PC-3 (cell line): ENCODE results near the genes DDIAS and PCF11.

DNA sequence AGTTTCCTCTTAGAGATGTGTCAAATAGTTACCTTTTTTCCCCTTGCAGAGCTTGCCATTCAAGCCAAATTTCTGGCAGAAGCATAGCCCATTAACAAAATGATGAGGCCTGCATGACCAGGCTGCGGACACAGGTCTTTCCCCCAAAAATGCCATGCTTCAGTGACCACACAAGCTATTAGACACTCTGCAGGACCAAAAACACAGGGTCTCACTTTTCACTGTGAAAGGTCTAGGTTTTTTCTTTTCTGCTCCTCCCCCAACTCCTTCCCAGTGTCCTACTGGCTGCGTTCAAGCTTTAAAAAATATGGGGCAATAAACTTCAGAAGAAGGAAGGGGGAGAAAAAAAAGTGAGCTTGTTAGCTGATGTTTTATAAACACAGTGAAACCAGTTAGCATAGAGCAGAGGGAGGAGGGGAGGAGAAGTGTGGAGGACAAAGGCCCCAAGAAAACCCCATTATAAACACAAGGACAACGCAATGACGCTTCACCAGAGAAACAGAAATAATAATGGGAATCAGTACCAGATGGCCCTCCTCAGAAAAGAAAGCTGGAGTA lies 235.1 kb upstream of the NARS2 start:
- RAMPAGE, long total RNA = no peak

DNA sequence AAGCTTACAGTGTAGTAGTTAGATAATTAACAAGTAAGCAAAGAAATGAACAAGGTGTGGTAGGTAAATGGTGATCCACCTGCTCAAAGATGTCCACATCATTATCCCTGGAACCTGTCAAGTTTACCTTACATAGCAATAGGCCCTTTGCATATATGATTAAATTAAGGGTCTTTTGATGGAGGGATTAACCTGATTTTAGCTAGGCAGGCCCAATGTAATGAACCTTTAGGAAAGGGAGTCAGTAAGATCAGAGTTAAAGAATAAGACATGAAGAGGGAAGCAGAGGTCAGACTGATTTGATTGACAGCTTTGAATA lies 56.0 kb upstream of the TENM4 start:
- RAMPAGE, long total RNA = no peak

- RAMPAGE, long total RNA = no peak
These were observed 1040.5 kb downstream of the FAM181B start for GRCh38 chr11:81693290-81693489.

DNA sequence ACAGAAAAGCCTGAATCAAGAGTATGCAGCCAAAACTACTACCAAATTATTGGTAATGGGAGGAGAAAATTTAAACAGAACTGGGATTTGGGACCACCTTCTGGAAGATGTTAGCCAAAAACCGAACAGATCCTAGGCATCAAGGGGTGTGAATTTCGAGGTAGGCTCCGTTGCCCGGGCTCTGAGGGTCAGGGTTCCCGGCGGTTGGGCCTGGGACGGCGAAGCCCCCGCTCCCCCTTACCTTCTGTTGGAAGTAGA lies 307 bp downstream of the PRCP start:
- RAMPAGE, long total RNA = no peak

DNA sequence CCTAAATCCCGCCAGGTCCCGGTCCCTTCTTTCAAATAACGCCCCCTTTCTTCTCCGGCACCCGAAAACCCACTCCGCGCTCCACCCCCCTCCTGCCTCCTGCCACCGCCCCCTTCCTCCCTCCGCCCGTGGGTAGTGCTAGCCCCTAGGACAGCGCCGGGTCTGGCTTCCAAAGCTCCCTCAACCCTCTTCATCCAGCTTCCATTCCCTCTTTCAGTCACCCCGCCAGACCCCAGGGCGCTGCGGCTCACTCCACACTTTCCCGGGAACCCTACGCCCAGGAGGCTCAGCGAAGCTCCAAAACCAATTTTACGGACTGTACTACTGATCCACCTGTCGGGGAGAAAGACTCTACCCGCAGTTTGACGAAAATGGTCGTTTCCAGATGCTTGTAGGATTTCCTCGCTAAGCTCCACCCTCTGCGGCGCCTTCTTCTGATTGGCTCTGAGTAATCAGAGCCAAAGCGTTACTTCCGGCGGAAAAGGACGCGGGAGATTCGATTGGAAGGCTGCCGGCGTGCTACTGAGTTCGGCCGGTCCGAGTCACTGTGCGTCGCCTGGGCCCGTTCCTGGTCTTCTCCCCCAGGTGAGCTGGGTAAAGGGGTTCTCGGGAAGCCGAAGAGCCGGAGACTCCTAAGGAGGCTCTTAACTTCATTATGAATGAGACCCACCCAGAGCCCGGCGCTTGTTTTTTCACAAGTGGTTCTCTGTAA lies at the start of gene DDIAS:
TSS of gene DDIAS (plus strand) at position 499 of the 712 bp plus-strand sequence.
- RAMPAGE, long total RNA = no peak

DNA sequence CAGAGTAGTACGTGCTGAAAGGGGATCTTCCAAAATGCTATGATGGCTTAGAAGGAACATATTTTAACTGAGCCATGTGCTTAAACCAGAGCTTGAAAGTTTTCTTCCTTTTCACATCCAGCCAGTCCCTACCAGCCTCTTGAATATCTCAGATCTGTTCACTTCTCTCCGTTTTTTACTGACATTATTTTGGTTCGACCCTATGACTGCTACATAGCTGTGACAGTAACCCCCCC lies 539 bp downstream of the DDIAS start:
- RAMPAGE, long total RNA = no peak

DNA sequence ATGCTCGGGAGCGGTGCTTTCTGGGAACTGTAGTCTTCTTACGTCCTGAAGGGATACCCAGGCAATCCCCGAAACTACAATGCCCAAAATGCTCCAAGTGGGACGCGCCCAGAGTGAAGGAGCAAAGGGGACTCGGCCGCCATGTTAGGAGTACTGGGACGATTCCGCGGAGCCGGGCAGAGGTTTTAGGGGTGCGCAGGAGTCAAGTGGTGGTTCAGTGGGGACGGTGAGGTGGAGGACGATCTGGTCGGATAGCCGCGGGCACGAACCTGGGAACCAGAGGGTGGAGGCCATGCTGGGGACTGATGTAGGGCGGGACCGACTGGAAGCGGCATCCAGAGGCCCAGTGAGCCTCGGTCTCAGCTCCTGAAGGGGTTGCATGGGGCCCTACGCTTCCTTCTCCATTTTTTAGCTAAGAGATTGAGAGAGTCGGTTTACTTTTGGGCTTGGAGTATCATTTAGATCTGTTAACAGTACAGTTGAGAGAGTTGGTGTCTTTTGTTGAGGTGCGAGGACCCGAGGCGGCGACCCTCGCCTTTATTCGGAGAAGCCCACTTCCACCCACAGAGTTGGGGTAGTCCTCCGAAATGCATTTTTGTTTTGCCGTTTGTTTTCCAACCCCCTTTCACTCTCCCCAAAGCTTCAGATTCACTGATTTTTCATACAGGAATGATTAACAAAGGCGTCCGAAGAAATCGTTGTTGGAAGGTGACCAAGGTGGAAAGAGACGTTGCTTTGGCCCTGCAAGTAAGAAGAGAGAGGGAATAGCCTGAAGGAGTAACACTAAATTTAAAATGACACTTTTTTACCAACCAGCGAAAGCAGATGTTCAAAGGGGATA lies 479 bp upstream of the RAB30 start:
- RAMPAGE, long total RNA = start-site peak on the plus strand centred at position 130 of the sequence, 38 bp wide, 92 and 30 reads in 2 replicates

DNA sequence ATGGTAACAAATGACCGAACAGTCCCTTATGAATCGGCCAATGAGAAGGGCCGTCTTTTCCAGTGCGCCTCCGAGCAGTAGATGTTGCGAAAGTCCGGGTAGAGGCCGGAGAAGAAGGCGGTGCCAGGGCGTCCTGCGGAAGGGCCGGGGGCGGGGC lies 168 bp upstream of the PCF11 start:
- RAMPAGE, long total RNA = no peak

DNA sequence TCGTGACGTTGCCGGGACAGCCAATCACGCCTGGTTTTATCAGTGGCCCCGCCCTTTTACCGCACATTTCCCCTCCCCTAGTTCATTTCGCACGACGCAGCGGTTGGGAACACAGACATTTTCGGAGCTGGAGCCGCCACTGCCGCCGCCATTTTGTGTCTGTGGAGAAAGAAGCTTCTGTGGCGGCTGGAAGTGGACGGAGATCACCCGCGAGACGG lies at the start of gene PCF11:
TSS of gene PCF11 (plus strand) at position 90 of the 218 bp plus-strand sequence.
- RAMPAGE, long total RNA = no peak

- RAMPAGE, long total RNA = no peak
These were observed 11.6 kb upstream of the ANKRD42 start for GRCh38 chr11:83181643-83182549.

GRCh38 chr11:84564472-84565041 lies 1062.6 kb downstream of the DLG2 start:
- RAMPAGE, long total RNA = no peak

DNA sequence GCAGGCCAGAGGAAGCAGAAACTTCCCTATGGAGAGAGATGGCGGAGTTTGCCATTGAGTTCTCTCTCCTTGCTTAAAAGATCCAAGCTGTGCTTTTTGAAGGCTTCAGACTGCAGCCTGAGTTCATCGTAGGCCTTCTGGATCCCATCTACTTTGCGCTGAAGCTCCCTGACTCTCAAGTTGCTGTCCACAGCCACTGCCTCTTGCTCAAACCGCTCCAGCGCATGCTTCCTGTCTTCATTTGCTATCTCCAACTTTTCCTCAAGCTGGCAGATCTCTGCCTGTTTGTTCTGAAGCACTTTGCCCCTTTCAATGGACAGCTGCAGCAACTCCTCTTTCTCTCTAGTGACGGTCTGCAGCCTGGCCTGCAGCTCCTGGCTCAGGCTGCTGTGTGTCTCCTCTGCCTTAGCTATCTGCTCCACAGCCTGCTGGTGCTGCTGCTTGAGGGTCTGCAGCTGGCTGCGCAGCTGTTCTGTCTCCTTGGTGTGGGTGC lies 969 bp downstream of the CCDC89 start:
- RAMPAGE, long total RNA = no peak

GRCh38 chr11:85742924-85743481 lies 57.0 kb upstream of the CCDC89 start:
- RAMPAGE, long total RNA = no peak

- RAMPAGE, long total RNA = no peak
These were observed 26.0 kb downstream of the SYTL2 start for GRCh38 chr11:85784802-85785422.

DNA sequence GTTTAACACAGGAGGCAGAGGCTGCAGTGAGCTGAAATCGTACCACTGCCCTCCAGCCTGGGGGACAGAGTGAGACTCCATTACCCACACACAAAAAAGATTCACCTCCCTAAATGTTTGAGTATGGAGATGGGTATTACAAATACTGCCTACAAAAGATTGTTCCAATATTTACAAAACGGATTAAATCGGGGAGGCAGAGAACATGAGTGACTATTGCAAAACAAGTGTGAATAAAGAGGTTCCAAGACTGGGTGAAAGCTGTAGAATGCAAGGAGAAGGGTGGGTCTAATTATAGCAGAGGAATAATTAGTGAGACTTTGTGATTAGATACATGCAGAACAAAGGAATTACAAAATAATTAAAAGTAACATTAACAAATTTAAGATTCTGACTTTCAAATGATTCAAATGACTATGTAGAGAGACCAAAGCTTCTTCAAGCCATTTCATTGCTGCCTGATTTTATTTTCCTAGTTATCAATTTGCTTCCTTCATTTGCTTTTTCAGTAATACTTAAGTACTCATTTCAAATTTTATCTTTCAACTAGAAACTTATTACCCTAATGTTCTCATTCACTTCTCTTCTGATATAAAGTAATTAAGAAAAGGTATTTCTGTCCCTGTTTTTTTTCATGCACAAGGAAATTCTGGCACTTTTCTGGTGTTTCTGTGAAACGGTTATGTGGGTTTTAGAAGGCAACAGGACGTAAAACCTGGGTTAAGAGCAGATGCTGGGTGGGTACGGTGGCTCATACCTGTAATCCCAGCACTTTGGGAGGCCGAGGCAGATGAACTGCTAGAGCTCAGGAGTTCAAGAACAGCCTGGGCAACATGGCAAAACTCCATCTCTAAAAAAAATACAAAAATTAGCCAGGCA lies 97.9 kb downstream of the PICALM start:
- RAMPAGE, long total RNA = no peak

DNA sequence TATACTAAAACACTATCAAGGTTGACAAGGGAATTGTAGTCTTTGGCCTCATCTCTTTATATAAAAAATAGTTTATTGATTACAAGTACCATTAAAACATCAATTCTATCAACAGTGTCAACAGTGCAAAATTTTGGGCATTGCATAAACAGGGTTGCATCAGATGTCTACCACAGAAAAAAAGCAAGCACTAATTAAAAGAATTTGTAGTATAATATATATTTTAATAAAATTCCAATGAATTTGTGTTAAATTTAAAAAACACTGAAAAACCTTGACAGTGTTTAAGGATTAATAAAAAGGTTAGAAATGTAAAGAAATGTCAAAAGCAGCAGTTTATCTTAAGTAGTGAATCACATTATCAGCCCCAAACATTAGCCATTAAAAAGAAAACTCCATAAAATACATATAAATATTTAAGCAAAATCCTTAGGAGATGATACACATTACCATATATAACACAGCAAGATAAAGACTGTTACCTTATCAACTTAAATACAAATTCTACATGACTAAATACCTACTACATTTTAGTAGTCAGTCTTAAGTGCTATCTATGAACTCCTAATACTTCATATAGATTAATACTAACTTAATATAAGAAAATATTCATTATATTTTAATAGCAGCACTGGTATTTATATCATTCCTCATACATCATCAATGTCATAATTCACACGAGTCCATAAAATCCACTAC lies 90.5 kb downstream of the PICALM start:
- RAMPAGE, long total RNA = no peak

DNA sequence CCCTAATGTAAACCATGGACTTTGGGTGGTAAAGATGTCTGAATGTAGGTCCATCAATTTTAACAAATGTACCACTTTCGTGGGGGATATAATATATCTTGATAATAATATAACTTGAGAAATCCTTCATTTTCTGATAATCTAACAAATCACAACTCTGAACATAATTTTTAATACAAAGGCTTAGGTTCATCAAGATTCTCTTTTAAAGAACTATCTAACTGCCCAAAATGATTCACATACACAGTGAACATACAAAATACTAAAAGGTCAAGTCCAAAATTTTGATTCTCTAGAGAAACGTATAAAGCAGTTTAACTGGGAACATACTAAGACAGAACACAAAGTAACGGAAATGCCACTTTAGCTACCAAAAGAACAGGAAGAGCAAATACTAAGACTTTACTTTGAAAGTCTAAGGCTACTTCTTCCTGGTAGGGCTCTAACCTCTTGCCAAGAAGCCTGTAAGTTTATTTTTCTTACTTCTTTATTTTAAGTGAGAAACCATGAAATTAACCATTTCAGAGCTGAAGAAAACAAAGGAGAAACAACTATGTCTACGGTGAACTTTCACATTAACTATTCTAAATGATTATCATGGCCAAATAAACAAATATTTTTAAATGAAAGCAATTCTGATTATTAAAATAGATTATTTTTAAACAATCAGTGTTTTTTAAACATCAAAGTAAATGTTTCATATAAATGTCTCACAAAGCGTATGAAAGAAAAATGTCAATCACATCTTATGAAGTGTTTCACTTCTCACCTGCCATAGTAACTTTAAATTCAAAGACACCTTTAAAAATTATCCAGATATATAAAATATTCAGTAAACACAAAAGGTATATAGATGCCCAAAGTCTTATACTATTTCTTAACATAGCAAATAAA lies 6.1 kb downstream of the PICALM start:
- RAMPAGE, long total RNA = no peak

- RAMPAGE, long total RNA = no peak
These were observed 83.4 kb upstream of the PICALM start for GRCh38 chr11:86152380-86152629.

DNA sequence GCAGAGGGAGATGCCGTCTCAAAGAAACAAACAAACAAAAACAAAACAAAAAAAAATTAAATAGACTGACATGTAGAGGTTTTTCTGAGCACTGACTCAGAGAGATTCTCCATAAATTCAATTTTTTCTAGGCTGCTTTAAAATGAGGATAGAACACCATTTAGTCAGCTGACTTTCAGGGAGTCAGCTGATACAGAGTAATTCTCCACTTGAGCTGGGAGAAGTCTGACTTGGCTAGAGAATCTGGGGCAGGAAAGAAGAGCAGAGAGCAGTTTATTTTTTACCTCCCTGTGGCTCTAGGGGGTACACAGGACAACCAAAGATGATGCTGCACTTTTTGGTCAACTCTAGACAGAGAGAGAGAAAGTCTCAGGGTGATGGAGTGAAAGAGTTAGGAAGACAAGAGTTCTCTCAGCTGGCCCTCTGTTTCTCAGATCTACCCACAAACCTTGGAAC lies 67.3 kb upstream of the EED start:
- RAMPAGE, long total RNA = no peak

GRCh38 chr11:86244065-86244648 lies 396 bp upstream of the EED start:
- RAMPAGE, long total RNA = no peak